Skin of body (tissue), 2 donors: ENCODE measurements around the genes THBS2 and FAM120B.

GRCh38 chr6:168905466-168906443 is 347.9 kb downstream of the THBS2 start:
- RAMPAGE, long total RNA: no peak

DNA sequence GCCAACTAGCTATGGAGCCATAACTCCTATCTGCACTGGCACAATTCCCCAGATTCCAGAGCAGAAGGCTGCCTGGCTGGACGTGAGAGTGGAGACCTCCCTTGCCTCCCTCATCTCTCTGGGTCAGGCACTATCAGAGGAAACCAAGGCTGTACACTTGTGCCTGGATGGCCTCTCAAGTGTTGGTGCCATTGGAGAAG is 312.6 kb downstream of the THBS2 start:
- RAMPAGE, long total RNA: no peak

GRCh38 chr6:169074923-169075804 is 178.5 kb downstream of the THBS2 start:
- RAMPAGE, long total RNA: no peak

DNA sequence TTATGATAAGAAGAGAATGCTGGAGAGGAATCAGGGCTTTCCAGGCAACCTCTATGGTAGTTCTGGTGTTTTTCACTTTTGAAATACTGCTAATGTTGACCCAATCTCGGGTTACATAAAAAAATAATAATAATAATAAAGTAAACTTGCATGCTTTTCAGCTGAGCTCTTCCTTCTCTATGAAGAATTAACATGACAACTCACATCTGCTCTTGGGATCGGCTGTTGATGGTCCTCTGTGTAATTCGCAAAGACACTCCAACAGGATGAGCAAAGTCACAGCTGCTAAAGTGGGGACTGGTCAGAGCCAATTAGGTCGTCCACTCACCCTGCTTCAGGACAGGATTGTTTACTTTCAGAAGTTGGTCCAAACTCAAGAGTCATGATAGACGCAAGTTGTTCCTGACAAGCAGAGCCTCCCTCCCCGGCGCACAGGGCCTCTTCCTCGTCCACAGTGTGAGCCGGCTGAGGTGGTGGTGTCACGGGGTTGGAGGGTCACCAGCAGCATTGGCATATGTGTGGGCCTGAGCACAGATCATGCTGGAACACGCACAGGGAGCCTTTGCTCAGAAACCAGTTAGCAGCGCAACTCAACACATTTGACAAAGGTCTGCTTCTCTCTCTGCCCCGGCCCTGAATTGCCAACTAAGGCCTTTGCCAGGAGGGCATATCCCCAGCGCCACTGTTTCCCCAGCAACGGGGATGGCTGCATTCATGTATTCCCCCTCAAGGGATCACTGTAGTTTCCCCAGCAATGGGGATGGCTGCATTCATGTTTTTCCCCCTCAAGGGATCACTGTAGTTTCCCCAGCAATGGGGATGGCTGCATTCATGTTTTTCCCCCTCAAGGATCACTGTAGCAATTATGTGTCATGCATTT is 111.9 kb downstream of the THBS2 start:
- RAMPAGE, long total RNA: no peak

- RAMPAGE, long total RNA: start-site peak on the minus strand at chr6:169253842-169254071, 7,436 and 1,342 reads in 2 replicates
Measured at GRCh38 chr6:169253638-169254316, at the start of gene THBS2. TSS of gene THBS2 (minus strand) at chr6:169253846.

DNA sequence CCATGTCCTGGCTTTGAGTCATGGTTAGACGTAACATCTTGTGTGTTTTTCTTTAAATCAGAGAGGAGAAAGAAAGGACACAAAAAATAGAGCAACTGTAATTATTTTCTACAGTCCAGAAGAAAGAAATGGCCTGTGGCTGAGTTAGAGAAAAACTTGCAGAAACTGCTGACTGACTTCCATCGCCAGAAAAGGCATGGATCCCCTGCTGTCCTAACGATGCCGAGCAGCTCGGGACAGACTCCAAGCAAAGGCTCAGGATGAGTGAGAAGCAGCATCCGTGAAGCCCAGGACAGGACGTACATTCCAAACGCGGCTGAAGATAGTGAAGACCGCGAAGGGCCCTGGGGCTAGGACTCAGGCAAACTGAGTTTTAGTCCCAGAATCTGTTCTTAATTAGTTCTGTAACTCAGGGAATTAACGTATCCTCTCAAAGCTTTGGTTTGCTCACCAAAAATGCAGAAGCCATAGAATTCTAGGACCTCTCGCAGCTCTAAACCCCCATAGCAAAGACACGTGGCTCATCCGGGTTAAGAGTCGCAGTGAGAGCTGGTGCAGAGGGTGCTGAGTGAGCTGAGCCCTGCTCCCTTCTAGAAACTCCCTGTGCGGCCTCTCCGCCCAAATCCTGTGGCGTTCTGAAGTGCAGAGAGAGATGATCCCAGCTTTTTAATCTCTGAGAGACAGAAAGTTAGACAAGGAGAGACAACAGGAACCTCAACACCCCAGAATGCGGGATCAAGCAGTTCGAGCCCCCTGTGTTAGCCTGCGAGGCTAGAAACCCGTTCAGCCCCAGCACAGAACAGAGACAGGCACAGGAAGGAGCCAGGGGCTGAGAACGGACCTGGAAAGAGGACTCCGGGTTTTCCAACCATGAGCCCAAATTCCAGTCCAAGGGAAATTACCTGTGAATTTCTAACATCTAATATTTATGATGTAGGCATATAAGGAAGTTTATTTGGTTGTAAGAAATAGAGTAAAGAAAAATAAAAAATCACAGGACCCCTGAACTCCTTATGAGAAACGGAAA is 133.0 kb upstream of the THBS2 start:
- RAMPAGE, long total RNA: no peak

DNA sequence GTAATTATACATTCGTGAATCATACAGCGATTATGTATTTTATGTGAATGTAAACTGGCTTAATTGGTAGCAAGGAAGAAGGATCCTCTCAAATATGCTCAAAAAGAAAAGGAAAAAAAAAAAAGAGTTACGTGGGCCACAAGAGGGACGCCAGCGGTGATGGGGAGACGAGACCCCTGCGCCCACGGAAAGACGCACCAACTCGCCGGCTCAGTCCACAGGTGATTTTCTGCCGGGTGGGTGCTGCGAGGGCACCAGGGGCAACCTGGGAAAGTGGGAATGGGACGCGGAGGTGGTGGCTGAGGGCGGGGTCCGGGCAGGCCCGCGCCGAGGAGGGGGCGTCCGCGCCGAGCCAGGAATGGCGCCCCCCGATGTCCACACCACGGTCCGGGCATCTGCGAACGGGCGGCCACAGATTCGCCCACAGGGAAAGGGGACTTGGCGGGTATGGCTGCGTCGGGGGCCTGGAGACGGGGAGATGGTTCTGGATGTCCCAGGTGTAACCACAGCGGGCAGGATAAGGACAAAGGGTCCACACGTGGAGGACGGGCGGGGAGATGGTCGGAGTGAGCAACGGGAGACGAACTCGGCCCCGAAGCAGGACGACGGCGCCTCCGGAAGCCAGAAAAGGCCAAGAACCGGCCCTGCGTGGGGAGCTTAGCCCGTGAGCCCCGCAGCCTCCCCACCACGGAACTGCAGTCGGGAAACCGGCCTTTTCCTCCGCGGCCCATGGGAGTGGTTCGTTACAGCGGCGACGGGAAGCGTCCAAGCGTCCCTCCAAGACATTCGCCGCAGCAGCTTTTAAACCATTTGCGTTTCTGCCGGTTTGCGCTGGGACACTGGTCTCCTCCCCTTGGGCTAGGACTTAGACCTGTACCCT is 124.6 kb downstream of the WDR27 start:
- RAMPAGE, long total RNA: no peak

DNA sequence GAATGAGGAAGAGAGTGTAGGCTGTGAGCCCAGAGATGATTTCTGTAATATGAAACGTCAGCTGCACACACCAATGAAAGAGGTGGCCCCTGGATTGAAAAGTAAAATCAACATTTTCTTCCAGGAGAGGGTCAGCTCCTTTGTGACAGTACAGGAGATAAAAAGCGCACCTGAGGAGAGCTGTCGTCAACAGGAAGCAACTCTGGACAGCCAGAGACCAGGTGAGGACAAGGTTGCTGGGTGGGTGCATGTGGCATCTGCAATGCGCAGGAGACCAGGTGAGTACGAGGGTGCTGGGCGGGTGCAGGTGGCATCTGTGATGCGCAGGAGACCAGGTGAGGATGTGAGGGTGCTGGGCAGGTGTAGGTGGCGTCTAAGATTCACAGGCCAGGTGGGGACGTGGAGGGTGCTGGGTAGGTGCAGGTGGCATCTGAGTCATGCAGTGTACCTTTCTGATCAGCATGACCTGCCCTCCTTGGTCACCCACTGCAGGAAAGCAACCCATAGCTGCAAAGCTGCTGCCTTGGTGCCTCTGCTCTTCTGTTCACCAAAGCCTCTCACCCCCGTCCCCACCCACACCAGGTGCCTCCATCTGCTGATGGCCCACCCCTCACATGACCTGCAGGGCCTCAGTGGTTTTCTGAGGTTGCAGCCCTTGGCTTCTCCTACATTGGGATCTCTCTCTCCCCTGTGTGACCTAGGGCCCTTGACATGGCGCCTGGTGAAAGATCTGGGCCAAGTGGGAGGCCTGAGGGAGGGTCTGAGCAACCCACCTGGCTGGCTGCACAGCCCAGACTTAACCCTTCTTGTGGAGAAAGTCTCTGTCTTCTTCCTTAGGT is 38.2 kb downstream of the WDR27 start:
- RAMPAGE, long total RNA: no peak

DNA sequence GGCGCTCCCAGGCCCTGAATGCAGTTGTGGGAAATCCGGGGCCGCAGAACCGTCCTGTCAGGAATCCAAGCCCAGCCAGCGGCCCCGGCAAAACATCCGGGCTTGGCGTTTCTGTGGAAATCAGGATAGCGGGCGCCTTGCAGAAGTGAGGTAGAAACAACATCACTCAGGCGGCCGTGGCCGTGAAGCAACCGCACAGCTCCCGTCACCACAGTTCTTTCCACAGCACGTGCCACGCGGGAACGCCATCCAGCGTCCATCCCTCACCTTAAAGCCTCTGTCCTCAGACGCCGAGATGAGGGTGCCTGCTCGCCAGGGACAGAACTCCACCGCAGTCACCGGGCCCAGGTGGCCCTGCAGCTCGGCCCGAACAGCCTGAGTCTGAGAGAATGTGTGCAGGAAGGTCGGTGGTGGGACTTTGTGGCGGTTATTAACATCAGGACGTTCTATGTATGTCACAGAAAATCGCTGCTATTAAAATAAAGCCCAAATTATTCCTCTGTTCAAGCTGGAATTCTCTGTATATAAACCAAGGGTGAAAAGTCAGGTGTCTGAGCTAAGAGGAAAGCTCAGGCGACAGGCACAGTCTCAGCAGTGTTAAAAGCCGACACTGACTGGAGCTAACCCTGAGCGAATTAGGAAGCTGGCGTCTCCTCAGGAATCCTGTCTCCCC is 34.0 kb downstream of the WDR27 start:
- RAMPAGE, long total RNA: no peak

- RAMPAGE, long total RNA: no peak
Measured at GRCh38 chr6:169690301-169690835, 11.5 kb downstream of the WDR27 start.

- RAMPAGE, long total RNA: no peak
Measured at GRCh38 chr6:169763326-169763662, 11.9 kb downstream of the ERMARD start.

DNA sequence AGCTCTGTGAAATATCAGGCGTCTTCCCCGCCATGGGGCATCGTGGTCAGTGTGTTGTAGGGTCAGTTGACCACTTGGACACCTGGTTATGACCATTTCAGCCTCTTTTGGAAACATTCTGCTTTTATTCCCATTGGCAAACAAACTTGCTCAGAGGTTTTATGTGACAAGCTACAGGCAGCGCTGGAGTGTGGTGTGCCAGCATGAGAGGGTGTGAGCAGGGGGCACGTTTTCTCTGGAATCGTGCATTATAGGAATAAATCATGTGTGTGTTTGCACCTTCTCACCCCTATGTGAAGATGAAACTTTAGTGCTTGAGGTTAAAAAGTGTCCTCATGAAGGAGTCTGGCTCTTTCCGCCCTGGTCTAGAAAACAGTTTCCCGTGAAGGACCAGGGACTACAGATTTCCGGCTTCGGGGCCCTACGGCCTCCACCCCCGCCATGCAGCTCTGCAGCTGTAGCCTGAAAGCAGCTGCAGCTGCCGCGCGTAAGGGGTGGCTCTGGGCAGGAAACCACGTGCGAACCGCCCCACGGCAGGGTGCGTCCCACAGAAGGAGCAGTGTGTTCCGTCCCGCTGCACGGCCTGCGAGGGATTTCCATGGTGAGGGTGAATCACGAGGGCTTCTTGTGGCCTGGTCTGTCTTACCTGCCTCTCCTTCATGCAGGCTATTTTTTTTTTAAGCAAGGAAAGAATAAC is 116.9 kb downstream of the ERMARD start:
- RAMPAGE, long total RNA: no peak

- RAMPAGE, long total RNA: no peak
Measured at GRCh38 chr6:170026068-170026966, 264.6 kb downstream of the DLL1 start.

- RAMPAGE, long total RNA: no peak
Measured at GRCh38 chr6:170087886-170088322, 203.0 kb downstream of the DLL1 start.

DNA sequence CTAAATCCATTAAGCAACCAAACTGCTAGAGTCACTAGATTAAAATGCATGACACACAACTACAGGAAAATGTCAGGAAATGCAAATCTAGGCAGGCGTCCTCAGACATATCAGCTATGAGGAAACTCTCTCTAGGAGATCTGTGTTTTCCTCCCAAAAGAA is 111.7 kb downstream of the DLL1 start:
- RAMPAGE, long total RNA: no peak

DNA sequence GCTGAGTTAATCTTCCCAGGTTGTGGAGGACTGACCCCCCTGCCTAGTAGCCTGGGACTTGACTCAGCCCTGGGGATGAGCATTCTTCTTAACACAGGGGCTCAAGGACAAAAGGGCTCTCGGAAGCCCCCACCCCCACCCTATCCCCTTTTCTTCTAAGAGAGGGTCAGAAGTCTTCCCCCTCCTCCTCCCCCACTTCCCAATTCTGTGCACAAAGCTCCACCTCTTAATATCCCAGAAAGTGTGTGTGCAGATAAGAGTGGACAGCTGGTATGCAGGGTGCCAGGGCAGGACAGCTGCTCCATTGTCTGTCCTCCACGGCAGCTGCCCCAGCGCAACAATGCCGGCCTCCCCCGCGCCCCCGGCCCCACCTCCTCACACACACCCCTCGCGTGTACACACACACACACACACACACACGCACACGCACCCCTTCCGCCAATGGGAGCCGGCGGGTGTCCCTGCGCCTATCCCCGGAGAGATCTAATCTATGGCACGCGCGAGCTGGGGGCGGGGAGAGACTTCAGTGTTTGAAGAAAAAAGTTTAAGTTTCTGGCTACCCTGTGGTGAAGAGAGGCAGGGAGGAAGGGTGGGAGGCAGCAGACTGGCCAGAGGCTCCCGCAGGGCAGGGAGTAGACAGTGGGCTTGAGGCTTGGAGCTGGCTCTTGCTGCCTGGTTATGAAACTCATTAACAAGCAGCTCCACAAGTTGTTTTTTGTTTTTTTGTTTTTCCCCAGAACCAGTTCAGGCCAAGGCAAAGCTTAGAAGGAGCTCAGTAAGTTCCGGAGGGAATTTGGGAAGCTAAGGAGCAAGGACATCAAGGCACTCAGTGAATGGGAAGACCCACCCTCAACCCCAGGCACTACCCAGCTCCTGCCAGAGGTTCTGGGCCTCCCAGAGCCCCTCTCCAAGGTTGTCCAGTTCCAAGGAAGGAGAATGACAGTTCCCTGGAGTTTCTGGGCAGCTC is 4.2 kb downstream of the DLL1 start:
- RAMPAGE, long total RNA: no peak

- RAMPAGE, long total RNA: no peak
Measured at GRCh38 chr6:170295545-170296267, 4.8 kb upstream of the DLL1 start.

DNA sequence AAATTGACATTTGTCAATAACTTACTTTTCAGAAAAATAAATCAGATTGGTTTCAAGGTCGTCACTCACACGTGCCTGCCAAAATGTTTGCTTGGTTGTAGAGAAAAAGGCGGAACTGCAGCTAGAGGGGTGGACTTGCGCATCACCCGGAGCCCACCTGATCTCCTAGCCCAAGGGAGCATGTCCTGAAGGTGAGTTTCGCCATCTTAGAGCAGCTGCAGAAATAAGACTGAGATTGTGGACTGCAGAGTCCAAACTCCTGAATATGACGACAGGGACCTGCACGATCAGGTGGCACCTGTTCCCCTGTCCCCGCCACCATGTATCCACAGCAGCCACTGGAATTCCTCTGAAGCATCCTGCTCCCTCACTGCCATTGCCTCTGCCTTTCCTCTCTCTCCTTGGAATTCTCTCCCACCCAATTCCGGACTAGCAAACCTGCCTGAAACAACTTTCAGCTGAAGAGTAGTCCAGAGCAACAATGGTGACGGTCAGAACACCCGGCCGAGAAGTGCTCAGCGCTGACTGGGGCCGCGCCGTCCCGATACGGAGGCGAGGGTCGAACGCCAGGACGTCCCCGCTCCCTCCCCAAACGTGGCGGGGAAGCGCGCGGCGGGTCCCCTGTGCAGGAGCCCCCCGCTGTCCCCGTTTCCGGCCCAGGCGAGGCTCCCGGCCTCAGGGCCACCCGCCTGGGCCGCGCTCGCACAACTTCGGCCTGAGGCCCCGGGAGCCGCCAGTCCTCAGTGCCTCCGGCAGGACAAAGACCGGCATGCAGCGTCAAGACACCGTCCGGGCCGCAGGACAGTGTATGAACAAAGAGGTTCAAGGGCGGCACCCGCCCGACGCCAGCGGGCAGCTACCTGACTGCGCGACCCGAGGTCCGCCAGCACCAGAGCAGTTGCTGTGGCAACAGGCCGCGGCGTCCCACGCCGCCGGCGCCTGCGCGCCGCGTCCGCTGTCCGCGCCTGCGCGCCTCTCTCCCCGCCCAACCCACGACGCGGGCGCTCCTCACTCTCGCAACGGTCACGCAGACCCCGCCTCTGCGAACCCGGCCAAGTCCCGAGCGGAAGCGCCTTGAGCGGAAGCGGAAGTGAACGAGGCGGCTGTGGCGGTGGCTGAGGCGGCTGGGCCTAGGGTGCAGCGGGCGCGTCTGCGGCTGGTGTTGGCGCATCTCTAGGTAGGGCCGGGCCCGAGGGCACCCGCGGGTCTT is at the start of gene FAM120B:
Gene FAM120B, plus strand, starts transcription at position 1,093 of the 1,210 bp plus-strand sequence.
- RAMPAGE, long total RNA: no peak

DNA sequence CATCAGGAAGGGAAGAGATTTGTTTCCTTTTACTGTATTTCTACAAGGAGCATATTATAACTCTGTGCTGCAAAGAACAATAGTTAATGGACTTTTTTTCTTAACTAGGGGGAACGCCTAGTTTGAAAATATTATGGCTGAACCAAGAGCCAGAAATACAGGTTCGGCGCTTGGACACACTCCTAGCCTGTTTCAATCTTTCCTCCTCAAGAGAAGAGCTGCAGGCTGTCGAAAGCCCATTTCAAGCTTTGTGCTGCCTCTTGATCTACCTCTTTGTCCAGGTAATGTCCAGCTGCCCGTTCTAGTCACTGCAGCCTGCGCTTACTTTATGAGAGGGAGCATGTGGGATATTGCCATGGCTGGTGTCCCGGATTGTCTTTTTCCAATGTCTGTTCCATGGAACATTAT is 41.5 kb downstream of the FAM120B start:
- RAMPAGE, long total RNA: no peak

DNA sequence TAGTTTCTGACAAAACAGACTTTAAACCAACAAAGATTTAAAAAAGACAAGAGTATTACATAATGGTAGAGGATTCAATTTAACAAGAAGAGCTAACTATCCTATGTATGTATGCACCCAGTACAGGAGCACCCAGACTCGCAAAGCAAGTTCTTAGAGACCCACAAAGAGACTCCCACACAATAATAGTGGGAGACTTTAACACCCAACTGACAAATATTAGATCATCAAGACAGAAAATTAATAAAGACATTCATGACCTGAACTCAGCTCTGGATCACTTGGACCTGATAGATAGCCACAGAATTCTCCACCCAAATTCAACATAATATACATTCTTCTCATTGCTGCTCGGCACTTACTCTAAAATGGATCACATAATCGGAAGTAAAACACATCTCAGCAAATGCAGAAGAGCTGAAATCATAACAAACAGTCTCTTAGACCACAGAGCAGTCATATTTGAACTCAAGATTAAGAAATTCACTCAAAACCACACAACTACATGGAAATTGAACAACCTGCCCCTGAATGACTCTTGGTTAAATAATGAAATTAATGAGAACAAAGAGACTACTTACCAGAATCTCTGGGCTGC is 45.7 kb downstream of the FAM120B start:
- RAMPAGE, long total RNA: no peak